Skeletal muscle satellite cell (primary cell): Measurements from ENCODE around the genes ADA, KCNK15 and DBNDD2.

DNA sequence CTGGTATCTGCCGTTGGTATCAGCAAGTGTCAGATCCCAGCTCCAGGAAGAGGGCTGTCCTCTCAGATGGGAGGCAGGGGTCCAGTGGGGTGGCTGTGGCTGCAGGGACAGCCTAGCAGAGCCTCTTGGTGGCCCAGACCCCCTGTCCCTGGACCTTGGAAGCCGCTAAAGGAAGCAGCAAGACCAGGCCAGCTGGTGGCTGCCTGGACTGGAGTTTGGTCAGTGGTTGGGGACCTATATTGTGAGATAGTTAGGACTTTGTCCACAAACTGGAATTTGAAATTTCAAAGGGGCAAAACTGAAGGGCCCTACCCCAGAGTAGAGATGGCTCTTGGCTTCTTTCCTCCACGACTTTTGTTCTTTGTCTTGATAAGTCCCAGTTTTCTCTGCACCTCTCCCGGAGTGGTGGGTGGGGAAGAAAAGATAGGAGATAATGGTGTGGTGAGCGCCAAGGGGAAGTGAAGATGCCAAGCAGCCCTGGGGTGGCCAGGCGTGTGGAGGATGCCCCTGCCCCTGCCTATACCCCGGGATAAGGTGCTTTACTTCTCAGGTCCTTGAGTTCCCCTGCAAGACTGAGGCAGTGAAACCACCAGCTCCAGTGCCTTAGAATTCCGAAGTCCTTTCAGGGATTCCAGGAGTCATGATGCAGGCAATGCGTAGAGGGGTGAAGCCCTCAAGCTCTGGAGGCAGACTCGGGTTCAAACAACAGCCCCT, 40.1 kb downstream of the HNF4A start:
- CAGE, long polyA plus RNA, result no peak

DNA sequence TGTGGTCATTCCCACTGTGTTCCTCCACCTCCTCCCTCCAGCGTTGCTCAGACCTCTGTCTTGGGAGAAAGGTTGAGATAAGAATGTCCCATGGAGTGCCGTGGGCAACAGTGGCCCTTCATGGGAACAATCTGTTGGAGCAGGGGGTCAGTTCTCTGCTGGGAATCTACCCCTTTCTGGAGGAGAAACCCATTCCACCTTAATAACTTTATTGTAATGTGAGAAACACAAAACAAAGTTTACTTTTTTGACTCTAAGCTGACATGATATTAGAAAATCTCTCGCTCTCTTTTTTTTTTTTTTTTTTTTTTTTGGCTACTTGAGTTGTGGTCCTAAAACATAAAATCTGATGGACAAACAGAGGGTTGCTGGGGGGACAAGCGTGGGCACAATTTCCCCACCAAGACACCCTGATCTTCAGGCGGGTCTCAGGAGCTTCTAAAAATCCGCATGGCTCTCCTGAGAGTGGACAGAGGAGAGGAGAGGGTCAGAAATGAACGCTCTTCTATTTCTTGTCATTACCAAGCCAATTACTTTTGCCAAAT, 43.5 kb upstream of the TTPAL start:
- CAGE, long polyA plus RNA, result no peak

- CAGE, long polyA plus RNA, result no peak
Observed at GRCh38 chr20:44434613-44434789, 41.2 kb upstream of the TTPAL start.

DNA sequence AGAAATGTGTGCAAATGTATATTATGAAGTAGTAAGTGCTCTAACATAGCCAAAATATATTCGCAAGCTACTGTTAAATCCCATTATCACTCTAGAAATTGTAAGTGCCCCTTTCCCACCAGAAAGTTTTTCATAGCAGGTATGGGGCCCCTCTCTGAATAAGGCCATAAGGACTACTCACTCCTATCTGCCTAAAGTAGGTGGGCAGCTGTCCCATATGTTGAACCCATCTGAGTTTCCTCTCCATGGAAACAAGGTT, 12.9 kb downstream of the SERINC3 start:
- CAGE, long polyA plus RNA, result no peak

DNA sequence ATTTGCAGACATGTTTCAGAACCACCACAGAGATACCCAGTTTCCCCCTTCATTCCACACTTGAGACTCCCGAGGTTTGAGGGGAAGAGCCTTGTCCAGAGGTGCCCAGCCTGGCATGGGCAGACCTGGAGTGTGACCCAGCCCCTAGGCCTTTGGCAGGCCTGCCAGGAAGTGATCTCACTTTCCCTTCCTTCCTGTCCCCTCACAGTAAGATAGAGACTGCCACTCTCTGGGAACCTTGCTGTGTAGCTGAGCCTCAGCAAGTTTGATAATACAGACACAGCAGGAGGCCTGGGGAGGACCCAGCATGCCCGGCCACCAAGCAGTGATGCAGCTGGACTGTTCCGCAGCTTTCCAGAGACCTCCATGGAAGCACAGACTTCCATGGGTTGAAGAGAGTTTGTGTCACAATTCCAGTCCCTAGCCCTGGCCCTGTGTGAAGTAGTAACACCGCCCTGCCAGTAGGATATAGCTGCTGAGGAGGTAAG, 16.1 kb downstream of the PKIG start:
- CAGE, long polyA plus RNA, result no peak

GRCh38 chr20:44601604-44602121, 19.3 kb downstream of the PKIG start:
- CAGE, long polyA plus RNA, result no peak

- CAGE, long polyA plus RNA, result start-site peak on the minus strand at chr20:44651659-44651727, 464 and 711 reads in 2 replicates
Observed at GRCh38 chr20:44651495-44652116, at the start of gene ADA. Gene ADA (minus strand): TSS chr20:44651699.

DNA sequence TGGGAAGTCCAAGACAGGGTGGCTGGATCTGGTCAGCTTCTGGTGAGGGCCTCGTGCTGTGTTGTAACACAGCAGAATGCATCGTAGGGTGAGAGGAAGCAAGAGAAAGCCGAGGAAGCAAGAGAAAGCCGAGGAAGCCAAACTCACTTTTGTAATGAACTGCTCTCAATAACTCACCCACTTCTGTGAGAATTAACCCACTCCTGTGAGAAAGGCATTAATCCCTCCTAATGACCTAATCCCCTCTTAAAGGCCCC, 9.3 kb upstream of the ADA start:
- CAGE, long polyA plus RNA, result no peak

GRCh38 chr20:44685189-44685434, 30.1 kb upstream of the CCN5 start:
- CAGE, long polyA plus RNA, result no peak

GRCh38 chr20:44734929-44735446, 10.7 kb upstream of the KCNK15 start:
- CAGE, long polyA plus RNA, result no peak

DNA sequence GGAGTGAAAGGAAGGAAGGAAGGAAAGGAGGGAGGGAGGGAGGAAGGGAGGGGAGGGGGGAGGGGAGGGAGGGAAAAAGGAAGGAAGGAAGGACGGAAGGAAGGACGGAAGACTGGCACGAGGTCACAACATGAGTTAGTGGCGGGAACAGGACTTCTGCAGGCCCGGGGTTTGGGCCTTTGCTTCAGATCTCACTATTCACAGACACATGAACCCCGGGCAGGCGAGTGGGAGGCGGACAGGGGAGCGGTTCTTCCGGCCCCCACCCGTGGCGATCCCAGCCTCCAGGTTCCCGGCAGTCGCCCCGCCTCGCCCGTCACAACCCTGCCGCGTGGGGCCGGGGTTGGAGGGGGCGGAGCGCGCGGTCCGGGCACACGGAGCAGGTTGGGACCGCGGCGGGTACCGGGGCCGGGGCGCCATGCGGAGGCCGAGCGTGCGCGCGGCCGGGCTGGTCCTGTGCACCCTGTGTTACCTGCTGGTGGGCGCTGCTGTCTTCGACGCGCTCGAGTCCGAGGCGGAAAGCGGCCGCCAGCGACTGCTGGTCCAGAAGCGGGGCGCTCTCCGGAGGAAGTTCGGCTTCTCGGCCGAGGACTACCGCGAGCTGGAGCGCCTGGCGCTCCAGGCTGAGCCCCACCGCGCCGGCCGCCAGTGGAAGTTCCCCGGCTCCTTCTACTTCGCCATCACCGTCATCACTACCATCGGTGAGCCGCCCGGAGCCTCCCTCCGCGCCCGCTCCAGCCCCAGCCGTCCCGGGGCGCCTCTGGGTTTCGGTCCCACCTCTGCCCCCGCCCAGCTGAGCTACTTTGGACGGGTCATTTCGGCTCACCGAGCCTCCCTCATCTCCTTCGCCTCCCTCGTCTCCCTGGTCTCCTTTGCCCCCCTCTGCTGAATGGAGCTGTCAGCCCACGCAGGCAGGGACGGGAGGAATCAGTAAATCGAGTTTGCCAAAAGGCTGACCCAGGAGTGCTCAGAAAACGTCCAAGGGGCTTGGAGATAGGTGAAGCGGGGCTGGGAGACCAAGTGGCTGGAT, at the start of gene KCNK15:
KCNK15 (plus strand) TSS at position 373 of the 1,030 bp plus-strand sequence.
- CAGE, long polyA plus RNA, result no peak

GRCh38 chr20:44906172-44906954, 3.5 kb upstream of the PABPC1L start:
- CAGE, long polyA plus RNA, result start-site peak on the minus strand at chr20:44906539-44906562, 20 and 17 reads in 2 replicates

GRCh38 chr20:45340980-45341325, 7.3 kb downstream of the SDC4 start:
- CAGE, long polyA plus RNA, result no peak

DNA sequence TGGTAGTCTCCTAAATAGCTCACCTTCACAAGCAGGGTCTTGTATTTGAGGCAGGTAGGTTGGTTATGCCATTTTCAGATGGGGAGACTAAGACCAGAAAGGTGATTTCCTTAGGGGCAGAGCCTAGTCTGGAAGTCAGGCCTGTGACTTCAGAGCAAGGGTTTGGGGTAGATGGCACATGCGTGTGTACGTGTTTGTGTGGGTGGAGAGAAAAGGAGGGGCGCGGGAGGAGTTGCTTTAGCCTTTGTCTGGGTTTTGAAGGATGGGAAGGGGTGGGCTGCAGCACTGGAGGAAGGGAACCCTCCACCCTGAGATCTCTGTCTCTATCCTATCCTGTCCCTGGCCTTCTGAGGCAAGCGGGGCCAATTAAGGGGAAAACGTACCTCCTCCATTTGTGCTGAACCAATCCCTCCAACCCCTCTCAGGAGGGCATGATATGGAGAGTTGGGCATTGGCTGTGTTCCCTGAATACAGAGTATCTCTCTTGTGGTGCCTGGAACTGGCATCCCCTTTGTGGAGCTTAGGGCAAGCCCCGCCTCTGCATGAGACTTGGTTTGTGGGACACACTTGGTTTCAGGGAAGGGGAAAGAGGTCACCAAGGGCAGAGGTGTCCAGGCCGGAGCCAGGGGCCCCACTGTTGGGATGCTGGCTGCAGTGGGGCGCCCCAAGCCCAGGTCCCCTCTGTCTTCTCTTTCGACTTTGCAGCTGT, at the start of gene DBNDD2:
DBNDD2 (plus strand) TSS at position 564 of the 709 bp plus-strand sequence.
- CAGE, long polyA plus RNA, result no peak

GRCh38 chr20:45408435-45408674, 266 bp downstream of the DBNDD2 start:
- CAGE, long polyA plus RNA, result no peak

- CAGE, long polyA plus RNA, result start-site peak on the plus strand at chr20:45425749-45425812, 44 and 55 reads in 2 replicates; start-site peak on the plus strand at chr20:45425919-45425975, 9 and 29 reads in 2 replicates
Observed at GRCh38 chr20:45425539-45426381, 9.8 kb downstream of the PIGT start.

- CAGE, long polyA plus RNA, result no peak
Observed at GRCh38 chr20:45426504-45426997, 10.6 kb downstream of the PIGT start.

DNA sequence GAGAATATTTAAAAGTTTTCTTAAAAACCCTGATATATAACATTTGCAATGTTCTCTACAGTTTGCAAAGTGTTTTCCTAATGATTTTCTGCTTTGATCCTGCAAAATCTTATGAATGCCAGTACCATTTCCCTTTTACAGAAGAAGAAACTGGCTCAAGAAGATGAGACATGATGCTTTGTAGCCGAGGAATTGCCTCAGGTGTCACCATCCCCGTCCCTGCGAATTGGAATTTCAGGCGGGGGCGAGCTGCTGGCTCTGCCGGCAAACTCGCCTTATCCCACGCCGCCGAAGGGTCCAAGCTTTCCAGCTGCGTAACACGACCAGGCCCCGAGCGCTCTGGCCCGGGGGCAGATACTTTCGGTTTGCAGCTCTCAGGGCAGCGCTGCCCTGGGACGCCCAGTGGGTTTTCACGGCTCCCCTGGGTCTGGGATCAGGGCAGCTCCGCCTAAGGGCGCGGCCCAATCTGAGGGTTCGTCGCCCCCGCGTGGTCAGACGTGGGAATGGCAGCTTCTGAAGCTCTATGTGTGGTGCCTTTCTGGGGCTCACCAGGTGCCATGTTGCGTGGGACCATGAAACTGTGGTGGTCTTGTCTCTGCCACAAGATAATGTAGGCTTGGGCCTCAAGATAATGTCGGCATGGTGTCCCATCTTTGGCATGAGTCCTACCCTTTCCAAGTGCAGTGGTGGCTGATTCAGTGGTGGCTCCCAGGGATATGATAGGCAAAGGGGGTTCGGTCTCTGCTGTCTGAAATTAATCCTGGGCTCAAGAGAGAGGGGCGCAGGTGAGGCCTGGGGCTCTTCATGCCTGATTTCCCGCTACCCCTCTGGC, 20.9 kb downstream of the PIGT start:
- CAGE, long polyA plus RNA, result no peak

DNA sequence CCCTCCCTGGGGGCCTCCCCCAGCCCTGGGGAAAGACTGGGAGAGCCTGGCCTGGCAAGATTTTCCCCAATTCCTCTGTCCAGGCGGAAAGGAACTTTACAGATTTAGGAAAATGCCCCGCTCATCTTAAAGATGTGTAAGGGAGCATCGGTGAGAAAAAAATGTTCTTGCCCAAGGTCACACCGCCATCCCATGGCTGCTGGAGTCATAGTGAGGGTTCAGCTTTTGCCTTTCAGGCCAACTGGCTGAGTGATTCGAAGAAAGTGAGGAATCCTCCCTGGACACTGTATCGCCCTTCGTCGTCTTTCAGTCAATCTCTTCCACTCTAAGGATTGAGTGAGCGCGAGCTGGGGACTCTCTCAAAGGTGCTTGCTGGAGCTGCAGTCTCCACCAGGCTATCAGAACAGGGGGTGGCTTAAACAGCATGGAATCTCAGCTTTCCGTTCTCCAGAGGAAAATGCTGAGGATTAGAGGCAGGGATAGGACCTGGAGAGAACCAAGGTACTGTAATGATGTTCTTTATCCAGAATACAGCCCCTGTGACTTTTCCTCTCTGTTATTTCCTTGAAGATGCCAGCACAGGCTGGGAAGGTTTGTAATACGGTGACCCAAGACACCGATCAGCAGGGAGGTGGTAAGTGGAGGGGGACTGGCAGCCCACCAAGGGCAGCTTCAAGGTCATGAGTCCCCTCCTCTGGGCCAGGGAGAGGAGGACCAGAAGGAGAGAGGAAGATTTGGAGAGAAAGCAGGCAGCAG, 1.5 kb downstream of the WFDC2 start:
- CAGE, long polyA plus RNA, result no peak

- CAGE, long polyA plus RNA, result no peak
Observed at GRCh38 chr20:45764852-45765870, 26.5 kb downstream of the WFDC3 start.